ENCODE measurements around a stretch of chr17.

DNA sequence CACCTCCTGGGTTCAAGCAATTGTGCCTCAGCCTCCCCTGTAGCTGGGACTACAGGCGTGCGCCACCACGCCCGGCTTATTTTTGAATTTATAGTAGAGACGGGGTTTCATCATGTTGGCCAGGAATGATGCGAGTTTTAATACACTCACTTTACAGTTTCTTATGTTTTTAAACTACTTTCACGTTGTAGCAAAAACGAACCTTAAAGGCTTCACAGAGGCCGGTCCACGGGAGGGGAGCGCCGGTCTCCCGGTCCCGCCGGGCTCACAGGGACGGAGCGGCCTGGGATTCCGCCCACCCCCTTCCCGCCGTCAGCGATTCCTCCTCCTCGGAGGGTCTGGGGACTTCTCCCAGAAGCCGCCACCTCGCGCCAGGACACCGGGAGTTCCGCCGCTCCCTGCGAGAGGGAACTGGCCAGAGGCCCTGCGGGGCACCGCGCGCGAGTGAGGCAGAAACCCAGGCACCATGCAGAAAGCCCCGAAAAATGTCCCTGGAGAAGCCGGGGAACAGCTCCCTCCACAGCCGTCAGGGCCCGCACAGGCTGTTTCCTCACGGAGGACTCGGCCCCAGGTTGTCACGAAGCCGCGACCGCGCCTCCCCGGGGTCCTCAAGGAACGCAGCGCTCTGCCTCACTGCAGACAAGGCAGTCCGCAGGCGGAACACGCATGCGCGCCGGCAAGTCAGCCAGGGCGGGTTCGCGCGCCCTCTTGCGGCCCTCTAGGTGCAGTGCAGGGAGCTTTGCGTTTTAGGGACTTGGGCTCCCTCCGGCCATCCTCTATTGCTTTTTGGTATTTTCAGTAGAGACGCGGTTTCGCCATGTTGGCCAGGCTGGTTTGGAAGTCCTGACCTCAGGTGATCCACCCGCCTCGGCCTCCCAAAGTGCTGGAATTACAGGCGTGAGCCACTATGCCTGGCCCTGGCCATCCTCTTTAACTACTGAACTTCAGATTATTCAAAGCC, 20.1 kb upstream of the ZNF287 start:
- PRO-cap, 2 experiments: peak in 2 of 2 experiments; most common minus-strand start position 617 of the sequence (in 2)

GRCh38 chr17:16689692-16690100, 345 bp upstream of the CCDC144A start:
- PRO-cap, 2 experiments: no peak in any of the 2 experiments

DNA sequence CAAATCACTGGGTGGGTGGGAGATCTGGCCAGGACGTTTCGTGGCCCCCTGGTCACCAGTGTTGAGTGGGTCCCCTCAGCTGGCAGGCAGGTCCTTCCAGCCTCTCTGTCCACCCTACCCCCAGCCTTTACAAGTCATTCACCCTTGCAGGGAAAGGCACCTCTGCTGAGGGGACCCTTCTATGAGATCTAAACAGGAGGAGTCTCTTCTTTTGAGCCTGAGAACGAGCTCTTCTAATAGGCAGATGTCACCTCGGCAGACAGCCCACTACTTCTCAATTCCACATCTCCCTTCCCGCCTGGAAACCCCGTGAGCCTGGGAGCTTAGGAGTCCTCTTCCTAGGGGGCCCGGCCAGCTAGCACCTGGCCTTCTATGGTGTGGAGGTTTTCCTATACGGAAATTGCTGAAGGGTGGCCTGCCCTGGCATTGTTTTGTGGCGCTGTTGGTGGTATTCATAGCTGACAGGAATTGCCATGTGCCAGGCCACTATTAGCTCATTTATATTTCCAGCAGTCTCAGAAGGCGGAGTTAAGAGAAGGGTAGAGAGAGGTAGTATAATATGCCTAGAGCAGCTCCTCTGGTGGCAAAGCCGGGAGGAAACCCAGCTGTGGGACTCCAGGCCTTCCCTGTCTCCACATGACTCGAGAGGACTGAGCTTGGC, 13.3 kb downstream of the MPRIP start:
- PRO-cap, 2 experiments: no peak in any of the 2 experiments

GRCh38 chr17:17107014-17107363, 64.7 kb downstream of the MPRIP start:
- PRO-cap, 2 experiments: no peak in any of the 2 experiments

- PRO-cap, 2 experiments: no peak in any of the 2 experiments
Observed at GRCh38 chr17:17109545-17110312, 67.5 kb downstream of the MPRIP start.

DNA sequence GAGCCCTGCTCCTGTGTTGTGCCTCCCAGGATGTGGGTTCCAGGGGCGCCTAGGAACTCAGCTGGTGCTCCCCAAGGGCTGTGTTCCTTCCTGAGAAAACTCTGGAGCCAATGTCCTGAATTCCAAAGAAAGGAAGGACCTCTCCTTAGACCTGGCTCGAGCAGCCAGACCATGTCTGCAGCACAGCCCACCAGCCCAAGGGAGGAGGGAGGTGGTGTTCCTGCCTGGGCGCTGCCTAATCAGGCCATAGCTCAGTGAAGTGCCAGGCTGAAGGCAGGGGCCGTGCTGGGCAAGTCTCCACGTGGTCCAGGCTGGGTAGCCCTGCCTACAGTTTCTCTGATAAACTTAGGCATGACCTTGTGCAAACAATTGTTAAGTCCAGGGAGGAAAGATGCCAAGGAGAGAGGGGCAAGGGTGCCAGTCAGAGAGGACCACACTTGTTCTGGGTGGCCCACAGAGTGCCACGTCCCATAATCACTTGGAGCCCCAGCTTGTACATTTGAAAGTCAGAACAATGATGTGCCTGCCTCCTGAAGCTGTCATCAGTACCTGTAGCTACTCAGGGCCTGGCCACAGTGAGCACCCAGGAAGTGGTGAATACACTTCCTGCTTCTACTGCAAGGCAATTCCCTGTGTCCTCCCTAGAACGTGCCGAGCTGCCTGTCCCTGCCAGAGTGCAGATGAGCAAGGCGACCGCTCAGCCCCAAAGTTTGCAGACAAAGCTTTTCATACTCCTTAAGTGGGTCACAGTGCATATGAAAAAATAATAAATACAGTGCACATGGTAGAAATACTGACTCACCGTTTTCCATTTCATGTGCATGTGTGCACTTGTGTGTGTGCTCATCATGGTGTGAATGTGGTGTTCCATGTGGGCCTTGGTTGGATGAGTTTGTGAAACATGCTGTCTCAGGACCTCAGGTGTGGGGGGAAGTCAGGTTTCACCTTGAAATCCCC, 77.1 kb downstream of the MPRIP start:
- PRO-cap, 2 experiments: no peak in any of the 2 experiments

GRCh38 chr17:17125147-17126132, 80.7 kb downstream of the PLD6 start:
- PRO-cap, 2 experiments: no peak in any of the 2 experiments

- PRO-cap, 2 experiments: no peak in any of the 2 experiments
Observed at GRCh38 chr17:17136146-17136516, 70.0 kb downstream of the PLD6 start.

DNA sequence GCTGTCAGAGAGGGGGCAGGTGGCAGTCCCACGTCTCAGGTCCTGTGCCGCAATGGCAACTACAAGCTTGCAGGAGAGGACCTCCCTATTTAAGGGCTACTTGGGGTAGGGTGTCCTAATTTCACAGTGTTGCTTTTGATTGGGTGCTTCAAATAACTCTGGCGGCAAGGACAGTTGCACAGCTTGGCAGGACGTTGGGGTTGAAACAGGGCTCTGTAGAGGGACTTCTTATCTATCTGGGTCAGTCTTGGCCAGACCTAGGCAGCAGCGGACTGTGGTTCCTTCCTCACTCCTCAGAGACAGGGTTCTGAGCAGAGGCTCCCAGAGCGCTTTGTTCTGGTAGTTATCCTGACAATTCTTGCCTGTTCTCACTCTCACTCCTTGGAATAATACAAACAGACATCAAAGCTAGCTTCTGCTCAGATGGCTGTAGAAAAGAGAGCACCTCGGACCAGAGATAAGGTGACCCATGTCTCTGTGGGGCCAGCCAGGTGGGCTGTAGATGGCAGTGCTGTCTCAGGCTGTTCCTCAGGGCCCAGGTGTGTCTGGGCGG, 61.2 kb downstream of the PLD6 start:
- PRO-cap, 2 experiments: no peak in any of the 2 experiments

DNA sequence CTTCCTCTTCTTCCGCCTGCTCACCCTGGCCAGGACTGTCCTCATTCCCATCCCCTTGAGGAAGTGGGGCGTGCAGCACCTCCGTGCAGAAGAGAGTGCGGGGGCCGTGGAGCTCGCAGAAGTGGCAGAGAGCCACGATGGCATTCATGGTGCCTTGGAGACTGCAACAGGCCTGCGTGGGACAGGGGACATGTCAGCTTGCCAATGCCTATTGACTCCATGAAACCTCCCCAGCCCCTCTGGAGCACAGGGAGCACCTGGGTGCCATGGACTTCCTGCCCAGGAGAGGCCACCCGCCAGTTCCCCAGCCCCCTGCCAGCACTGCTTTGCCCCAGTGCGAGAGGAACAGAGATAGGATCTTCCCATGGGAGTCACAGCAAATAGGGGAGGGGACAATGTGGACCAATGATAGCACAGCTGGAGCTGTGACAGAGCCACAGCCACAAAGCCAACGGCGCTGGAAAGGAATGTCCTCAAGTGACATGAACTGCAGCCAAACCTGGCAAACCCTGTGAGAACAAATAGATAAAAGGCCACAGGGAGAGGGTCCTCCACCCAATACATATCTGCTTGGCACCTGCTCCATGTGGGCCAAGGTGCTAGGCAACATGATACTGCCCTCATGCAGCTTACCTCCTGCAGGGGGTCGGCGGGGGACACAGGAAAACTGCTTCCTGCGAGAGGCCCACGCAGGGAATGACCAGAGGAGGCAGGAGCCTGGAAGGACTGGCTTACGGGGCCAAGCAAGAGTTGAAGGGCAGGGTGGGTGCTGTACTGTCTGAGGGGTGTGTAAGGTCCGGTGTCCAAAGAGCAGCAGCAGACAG, 8.8 kb downstream of the FLCN start:
- PRO-cap, 2 experiments: no peak in any of the 2 experiments

DNA sequence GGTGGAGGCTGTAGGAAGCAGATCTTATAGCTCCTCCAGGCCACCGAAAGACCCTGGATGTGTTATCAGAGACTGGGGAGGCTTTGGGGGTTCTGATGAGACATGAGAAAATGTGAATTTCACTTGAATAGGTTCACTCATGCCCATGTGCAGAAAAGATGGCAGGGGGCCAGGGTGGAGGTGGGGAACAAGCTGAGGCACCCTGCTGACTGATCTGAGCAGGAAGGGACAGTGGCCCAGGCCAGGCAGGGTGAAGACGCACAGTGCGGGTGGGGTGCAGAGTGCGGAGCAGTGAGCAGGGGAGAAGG, 8.2 kb downstream of the FLCN start:
- PRO-cap, 2 experiments: no peak in any of the 2 experiments

DNA sequence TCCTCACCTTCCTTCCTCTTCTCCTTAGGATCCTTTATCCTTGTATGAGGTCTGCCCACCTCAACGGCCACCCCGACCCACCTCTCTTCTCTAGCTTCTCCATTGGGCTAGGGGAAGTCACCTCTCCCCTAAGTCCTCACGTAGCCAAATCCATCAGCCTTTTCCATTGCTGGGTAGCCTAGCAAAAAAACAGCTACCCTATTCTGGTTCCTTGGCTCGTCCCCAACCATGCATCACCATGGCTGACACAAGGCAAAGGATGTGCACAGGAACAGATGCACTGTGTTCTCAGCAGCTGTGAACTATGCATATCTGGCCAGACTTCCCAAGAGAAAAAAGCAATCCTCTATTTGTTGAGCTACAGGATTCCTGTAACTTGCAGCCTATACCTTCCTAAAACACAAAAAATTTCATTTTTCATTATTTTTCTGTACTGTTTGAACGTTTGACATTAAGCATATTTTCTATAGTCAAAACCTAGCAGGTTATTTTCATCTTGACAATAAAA, 22.0 kb downstream of the COPS3 start:
- PRO-cap, 2 experiments: no peak in any of the 2 experiments

DNA sequence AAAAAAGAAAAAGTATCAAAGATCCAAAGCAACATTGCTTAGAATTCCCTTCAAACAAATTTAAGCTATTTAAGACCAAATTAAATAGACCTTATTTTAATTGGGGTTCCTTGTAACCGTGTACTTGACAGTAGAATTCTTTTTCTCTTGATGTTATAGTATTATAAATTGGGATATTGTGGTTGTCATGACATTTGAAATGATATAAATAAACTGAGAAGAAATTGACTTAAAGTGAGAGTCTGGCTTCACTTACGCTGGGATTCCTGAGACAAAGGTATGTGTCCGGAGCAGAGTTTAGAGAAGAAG, 8.2 kb downstream of the COPS3 start:
- PRO-cap, 2 experiments: no peak in any of the 2 experiments

DNA sequence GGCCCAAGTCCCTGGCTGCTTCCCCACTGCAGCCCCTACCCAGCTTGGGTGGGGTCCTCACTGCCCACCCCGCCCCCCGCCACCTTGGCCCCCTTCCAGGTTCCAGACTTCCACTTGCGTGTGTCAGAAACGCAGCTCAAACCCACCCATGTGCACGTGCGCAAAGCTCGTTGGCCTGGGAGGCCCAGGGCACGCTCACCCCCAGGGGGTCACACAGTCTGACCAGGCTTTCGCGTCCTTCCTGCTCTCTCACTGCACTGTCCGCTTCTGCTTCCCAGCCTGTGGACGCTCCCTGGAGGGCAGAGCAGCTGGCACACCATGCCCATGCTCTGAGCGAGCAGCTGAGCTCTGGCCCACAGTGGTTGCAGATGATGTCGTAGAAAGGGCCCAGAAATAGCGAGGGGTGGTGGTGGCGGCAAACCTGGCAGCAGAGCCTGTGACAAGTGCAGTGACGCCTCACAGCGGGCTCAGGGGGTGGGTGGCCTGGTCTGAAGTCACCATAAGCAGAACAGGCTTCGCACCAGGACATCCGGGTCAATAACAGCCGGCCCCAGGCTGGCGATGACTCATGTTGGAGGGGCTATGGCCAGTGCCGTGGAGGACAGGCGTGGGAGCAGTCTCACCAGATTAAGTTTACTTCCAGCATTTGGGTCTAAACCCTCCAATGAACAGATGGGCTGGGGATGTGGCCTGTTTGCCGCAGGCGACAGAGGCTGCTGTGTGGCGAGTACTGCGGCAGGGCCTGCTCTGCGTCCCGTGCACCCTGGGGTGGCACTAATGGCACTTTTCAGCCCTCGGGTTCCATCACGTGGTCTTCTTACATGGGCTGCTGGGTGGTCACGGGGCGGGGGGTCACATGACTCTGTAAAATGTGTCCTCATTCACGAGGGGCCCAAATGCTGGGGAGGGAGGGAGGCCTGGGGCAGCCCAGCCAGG, 48.9 kb downstream of the NT5M start:
- PRO-cap, 2 experiments: no peak in any of the 2 experiments

DNA sequence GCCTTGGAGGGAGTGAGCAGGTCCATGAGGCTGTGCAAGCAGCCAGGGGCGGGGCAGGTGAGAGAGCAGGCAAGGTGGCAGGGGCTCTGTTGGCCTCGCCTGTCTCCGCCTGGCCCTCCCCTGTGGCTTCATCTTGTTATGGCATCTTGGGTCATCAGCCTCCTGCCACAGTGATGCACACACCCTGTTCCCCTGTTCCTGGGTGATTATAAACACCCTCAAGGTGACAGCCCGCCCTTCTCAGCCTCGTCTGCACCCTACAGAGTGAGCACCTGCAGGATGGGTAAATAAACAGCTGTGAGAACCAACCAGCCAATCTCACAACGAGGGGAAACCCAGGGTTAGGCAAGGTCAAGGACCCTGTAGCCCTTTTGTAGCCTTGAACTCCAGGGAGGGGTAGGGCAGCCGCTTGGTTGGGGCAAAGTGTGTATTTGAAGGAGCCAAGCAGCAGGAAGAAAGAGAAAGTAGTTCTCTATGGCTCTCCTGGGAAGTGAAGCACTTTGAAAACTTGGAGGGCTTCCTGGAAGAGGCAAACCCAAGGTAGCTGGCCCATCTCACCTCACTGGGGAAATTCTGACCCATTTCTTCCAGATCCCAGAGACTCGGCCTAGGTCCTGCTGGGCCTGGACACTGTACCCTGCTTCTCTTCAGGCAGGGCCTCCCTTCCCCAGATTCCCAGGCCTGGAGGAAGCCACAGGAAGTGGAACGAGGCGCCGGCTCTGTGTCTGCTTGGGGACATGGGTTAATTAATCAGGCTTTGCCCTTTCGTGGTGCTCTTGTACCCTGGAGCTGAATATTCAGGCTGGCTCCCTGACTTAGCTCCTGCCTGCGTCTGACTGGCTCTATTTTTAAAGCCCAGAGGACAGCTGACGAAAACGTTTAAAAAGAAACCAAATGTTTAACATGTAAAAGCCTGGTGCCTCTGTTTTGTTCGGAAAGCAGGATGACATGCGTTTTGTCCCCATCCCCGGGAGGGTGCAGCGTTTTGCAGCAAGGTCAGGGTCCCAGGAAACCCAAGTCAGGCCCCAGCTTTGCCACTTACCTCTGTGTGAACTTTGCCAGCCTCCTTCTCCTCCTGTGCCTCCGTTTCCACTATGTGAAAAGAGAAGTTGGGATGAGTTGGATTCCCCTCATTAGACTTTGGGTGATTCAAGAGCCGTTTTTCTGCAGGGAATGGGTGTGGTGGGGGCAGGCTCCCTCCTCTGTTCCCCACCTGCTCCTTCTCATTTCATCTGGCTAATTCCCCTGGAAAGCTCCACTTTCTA, 60.9 kb downstream of the NT5M start:
- PRO-cap, 2 experiments: no peak in any of the 2 experiments

DNA sequence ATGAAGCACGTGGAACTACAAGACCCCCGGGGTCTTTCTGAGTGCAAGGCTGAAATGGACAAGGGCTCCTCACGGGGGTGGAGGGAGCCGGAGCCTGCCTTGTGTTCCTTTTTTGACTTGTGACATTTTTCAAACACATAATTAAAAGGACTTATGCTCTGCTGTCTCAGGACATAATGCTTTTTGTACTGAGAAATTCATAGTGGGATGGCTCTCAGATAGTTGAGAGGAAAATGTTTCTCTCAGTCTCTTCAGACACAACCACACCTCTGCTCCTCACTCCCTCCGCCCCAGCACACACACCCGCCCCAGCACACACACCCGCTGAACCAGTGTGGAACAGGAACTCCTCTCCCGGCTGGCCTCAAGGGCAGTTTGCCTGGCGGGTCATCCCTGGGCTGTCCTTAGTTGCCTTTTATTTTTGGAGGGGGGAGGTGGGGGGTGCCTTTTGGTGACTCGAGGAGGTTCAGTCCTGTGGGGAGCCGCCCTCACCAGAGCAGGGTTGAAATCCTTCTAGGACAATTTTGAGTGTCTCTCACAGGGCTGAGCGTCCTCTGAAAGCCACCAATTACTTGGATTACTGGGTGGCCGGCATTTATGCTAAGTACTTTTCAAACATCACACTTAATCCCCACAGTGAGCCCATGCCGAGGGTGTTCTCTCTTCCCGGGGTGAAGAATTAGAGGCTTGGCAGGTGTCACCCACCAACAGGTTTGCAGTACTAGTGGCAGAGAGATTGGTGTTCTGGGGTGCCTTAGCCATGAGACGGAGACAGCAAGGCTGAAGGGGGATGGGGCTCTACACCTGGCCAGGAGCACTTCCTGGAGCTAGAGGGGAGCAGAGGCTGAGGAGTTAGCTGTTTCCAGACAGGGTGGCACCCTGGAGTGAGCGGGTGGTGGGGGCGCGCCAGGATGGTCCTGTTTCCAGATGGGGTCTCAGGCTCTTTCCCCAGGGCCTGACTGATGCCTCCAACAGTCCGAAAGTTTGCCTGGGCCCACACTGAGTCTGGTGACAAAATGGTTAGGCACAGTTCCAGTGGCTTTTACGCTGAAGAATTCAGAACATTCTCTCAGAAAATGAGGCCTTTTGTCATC, 2.8 kb downstream of the RASD1 start:
- PRO-cap, 2 experiments: peak in 2 of 2 experiments; most common plus-strand start position 327 of the sequence (in 2); most common minus-strand start position 964 of the sequence (in 2)

DNA sequence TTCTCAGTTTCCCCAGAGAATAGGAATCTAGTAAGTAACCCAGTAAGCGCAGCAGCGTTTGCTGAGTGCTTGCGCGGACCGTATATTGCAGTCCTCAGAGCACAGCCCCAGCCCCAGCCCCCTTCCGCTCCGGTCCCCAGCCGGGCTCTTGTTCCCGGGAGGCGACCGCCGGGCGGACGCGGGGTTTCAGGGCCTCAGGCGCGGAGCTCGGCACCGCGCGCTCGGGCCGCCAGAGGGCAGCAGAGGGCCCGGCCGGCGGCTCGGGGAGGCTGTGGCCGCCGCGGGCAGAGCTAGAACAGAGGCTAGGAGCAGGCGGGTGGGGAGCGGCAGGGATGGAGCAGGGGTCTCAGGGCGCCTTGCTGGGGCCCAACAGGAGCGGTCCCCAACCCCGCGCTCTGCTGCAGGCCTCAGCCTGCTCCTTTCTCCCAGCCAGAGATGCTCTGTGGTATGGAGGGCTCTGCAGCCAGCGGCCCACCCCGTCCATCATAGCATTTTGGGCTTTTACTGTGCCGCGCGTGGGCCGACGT, 618 bp upstream of the RASD1 start:
- PRO-cap, 2 experiments: peak in 1 of 2 experiments; most common plus-strand start position 305 of the sequence (in 1)

DNA sequence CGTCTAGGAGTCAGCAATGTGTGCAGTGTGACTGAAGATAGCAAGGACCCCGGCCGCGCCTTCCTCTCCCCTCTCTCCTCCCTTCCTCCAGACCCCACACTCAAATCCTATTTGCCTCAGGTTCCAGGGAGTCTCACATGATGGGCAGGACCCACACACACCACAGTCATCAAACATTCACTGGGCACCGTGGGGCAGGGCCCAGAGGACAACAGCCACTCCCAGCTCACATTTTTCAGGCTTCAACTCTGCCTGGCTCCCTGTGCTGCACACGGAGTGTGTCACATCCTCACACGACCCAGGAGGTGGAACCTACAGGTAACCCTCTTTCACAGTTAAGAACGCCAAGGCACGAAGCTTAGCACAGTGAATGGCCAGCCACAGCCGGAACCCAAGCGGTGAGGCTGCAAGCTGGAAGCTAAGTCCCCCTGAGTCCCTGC, 30.5 kb downstream of the PEMT start:
- PRO-cap, 2 experiments: no peak in any of the 2 experiments

DNA sequence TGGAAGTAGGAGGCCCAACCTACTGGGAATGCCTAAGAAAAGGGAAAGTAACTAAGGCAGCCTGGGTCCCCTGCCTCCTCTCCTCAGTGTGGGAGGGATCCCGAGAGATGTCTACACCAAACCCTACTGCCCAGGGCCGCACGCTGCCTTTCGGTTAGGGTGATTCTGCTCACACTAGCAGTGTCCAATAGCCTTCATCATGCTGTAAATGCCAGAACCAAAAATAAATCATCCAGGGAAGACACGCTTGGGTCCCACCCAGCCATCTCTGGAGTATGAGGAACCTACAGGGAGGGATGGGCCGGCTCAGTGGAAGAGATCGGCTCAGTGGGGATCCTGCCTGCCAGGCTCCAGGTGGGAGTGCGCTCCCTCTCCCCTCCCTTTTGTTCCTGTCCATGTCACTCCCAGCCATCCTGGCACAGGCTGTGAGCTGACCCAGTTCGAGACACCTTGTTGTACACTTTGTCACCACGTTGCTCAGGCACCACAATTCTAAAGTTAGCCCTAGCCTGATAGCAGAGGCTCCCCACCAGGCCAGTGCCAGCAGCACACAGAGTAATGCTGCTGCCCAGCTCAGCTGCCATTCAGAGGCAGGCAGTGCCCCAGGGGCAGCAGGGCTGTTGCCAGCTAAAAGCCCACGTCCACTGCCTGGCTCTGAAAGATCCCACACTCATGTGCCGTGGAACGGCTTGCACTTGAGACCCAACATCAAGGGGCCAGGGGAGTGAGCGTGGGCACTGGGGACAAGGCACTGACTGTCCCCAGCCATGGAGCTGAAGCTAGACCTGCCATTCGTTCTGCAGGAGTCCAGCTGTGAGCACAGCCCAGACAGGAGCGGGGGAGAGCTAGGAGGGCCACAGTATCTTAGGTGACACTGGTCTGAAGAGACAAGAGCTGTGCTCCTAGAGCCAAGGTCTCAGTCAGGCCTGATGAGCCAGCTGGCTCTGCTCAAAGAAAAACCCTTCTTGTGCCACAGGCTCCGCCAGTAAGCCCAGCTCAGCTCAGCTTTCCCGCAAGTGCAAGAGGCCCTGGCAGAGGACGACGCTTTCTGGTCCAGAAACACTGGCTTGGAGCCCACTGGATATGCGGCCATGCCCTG, 24.3 kb downstream of the PEMT start:
- PRO-cap, 2 experiments: no peak in any of the 2 experiments

GRCh38 chr17:17571913-17572566, 19.5 kb downstream of the PEMT start:
- PRO-cap, 2 experiments: no peak in any of the 2 experiments